Bronchus fibroblast of lung (primary cell): ENCODE measurements around the gene HEATR1.

- RAMPAGE, long total RNA, result no peak
Observed at GRCh38 chr1:236151742-236152140, 9.4 kb downstream of the GPR137B start.

GRCh38 chr1:236206311-236206745 lies 64.0 kb downstream of the GPR137B start:
- RAMPAGE, long total RNA, result no peak

DNA sequence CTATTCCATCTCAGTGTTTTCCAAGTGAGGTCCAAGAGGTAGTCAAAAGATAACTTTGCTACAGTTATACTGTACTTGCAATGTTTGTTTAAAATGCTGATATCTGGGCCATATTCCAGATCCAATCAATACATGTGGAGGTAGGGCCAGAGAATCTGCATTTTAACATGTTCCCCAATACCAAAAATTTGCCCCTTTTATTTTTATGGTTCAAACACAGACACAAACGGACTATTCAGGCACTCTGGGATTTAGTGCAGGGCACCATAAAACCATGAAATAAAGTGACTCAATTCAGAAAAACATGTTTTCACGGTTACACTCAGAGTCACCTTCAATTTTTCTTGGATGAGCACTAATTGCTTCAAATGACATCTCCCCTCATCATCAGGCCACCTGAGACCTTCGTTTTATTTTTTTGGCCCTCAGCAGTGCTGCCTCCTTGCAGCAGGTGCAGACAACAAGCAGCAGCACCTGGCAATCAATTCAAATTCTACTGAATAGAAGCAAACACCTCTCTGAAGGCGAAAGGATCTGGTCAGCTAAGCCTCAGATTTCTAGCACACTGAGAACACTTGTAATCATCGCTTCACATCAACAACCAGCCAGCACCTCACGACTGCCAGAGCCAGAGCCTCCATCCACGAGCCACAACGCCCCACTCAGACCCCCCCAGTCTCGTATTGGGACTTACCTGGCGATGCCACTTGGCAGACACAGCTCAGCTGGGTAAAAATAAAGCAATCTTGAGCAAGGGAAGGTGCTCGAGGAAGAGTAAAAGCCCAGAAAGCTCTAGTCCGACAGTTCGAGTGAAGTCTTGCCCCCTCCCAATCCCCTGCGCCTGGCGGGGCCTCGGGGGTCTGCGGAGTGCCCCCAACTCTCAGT lies 1.1 kb downstream of the ERO1B start:
- RAMPAGE, long total RNA, result no peak

- RAMPAGE, long total RNA, result no peak
Observed at GRCh38 chr1:236517309-236517740, 6.5 kb upstream of the LGALS8 start.

DNA sequence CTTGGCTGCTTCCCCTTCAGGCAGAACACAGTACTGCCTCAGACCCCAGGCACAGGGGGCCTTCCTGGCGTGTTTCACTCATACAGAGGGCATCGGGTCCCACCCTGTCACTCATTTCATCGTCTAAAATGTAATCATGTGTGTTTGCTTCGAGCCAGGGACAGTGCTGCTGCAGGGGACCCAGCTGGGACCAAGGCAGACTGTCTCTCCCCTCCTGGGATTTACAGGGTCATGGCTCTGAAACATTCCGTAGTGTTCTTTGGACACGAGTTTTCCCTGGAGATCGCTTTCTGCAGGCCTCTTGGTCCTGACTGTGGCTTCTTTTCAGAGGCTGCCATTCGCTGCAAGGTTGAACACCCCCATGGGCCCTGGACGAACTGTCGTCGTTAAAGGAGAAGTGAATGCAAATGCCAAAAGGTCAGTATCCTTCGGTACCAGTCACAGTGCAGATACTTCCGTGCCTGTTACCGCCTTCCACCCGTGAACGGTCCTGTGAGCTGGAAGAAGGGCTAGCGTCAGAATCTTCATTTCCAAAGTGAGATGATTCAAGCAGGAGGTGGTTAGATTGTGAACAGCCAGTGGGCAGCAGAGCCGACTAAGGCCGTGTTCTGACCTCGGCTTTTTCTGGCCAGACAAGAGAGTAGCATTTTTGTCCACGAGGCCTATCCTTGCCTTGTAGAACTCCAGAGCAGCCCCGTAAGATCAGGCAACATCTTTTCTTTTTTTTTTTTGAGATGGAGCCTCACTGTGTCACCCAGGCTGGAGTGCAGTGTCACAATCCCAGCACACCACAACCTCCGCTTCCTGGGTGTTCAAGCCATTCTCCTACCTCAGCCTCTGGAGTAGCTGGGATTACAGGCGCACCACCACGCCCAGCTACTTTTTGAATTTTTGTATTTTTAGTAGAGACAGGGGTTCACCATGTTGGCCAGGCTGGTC lies 19.7 kb downstream of the LGALS8 start:
- RAMPAGE, long total RNA, result no peak

DNA sequence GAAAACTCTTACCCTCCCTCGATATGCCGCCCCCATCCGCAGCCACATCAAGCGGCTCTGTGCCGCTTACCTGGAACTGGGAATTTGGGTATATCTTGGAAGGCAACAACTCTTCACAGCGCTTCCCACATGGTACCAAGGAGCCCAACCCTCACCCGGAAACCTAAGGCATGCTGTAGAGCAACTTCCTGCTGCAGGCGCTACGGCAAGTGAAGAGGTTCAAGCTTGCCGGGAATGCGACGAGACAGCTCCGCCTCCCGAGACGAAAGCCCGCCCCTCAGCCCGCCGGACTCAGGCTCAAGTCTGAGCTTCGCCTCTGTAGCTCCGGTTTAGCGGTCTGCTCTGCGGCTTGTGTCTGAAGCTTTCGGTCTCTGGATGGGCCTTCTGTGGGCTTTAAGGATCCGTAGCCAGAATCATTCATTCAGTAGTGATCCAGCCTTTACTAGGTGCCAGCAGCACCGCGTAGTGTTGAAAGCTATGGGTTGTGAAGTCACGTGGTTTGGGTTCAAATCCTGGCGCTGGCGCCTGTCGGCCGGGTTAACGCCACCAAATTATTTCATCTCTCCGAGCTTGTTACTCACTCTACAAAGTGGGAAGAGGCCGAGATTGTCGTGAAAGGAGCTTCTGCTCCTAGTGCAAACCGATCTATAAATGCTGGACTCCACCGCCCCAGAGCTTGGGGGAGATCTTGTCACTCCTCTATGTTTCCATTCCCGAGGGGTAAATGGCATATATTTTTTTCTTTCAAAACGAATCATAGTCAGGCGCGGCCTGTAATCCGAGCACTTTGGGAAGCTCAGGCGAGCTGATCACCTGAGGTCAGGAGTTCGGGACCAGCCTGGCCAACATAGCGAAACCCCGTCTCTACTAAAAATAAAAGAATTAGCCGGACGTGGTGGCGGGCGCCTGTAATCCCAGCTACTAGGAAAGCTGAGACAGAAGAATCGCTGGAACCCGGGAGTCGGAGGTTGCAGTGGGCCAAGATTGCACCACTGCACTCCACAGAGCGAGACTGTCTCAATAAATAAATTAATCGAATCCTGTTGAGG lies at the start of gene HEATR1:
Gene HEATR1, minus strand, starts transcription at position 165 of the 1,049 bp plus-strand sequence.
- RAMPAGE, long total RNA, result start-site peak on the minus strand centred at position 145 of the sequence, 32 bp wide, 194 and 71 reads in 2 replicates

GRCh38 chr1:236688470-236689100 lies 2.3 kb downstream of the ACTN2 start:
- RAMPAGE, long total RNA, result no peak

- RAMPAGE, long total RNA, result no peak
Observed at GRCh38 chr1:236699252-236699809, 13.0 kb downstream of the ACTN2 start.

- RAMPAGE, long total RNA, result no peak
Observed at GRCh38 chr1:236709367-236709703, 23.0 kb downstream of the ACTN2 start.

DNA sequence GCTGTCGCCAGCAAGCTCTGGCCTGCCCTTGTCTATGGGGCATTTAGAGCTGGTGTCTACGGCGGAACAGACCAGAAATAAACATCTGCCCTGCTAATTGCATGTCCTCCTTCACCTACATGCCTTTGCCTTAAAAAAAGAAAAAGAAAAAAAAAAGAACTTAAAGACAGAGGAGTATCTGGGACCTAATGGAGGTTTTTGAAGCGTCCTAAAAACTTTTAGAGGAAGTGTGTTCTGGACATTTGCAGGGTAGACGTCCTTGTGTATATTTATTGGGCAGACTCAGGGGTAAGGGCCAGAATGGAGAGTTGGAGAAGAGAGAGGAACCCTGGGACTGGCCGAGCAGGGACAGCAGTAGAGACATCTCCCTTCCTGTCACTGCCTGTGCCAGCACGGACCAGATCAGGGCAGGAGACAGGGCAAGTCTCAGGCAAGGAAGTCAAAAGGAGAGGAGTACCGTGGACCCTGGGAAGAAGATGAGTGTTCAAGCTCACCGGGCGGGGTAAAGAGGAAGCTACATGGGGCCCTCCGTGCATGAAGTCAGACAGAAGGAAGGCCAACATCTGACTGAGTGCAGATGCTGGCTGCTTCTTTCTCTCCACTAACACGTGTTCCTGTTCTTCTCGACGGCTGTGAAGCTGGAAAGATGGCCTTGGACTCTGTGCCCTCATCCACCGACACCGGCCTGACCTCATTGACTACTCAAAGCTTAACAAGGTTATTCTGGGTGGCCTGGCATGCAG lies 40.9 kb downstream of the ACTN2 start:
- RAMPAGE, long total RNA, result no peak

- RAMPAGE, long total RNA, result no peak
Observed at GRCh38 chr1:236997164-236998400, 6.7 kb downstream of the MT1HL1 start.

DNA sequence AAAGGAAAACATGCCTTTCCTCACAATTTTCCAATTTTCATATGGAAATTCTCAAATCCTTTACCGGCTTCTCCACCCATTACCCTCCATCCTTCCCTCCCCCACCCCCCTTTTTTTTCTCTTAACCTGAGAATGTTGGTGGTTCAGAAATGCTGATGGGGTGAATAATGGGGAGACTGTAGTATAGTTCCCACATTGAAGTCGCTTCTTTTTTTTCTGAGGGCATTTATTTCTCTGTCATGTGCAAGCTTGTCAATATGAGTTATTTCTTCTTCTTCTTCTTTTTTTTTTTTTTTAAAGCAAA lies 2.6 kb downstream of the RYR2 start:
- RAMPAGE, long total RNA, result no peak

DNA sequence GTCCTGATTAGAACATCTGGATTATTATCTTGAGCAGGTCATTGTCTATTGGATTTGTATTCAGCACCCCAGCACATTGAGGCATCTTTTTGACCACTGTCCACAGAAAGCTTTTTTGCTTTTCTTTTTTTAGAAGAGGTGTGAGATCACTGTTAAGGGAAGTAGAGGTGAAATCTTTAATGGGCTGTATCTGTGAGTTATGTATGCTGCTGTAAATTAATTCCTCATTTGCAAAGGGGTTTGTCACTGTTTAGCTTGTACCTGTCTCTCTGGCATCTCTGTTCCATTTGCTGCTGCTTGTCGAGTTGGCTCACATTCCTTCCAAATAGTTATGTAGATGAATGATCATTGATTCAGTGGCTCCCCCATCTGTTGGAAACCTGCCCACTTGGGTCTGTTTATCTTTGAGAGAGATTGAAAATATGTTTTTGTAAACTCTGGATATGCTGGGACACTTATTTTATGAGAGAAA lies 3.2 kb downstream of the RYR2 start:
- RAMPAGE, long total RNA, result no peak

- RAMPAGE, long total RNA, result no peak
Observed at GRCh38 chr1:237441288-237441704, 399.3 kb downstream of the RYR2 start.

GRCh38 chr1:238016718-238017173 lies 126.0 kb upstream of the ZP4 start:
- RAMPAGE, long total RNA, result no peak

- RAMPAGE, long total RNA, result no peak
Observed at GRCh38 chr1:238702839-238703121, 683.6 kb upstream of the CHRM3 start.

DNA sequence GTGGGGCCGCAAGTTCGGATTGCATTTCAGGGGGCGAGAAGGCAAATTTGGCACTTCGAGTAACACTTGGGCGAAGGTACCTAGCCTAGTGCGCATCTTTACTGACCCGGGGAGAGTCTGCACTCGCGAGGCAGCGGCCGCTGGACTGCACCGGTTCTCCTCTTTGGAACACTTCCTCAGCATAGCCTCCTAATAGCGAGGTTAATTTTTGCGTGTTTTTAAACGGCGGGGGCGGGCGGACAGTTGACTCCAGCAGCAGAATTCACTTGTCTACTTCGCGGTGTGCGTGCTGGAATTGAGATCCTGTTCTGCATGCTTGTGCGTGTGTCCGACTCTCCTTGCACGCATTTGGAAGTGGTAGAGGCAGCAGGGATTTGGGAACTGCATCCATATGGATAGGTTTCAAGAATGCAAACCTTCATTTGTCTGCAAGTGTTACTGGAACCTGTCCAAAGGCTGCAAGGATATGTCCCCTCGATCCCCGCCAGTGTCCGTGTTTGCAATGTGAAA lies 1.4 kb downstream of the CHRM3 start:
- RAMPAGE, long total RNA, result no peak

GRCh38 chr1:239714326-239715160 lies 328.2 kb downstream of the CHRM3 start:
- RAMPAGE, long total RNA, result no peak

DNA sequence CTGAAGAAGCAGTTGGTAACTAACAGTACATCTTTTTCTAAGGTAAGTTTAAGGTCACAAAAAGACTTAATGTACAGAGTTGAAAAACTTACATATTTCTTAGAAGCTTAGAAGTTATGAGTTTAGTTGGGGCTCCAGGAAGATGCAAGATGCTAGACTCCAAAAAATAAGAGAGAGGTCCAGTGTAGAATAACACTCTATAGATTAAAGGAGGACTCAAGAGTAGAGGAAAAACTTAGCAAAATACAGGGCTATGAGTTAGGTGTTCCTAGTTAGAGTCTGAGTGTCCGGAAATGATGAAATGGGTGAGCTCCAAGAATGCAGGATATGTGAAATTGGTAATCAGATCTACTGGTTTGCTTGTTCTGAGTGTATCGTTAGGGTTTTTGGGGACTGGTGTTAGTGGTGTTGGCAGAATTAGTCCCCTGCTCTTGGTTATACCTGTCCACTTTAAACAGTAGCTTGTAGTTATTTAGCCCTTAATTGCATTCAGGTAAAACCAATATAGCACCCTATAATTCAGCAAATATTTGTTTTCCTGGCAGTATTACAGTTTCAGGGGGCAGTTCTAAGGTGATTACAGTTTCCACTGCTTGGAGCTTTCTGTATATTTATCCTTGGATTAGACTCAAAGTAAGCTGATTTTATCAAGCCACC lies 332.6 kb downstream of the CHRM3 start:
- RAMPAGE, long total RNA, result no peak

DNA sequence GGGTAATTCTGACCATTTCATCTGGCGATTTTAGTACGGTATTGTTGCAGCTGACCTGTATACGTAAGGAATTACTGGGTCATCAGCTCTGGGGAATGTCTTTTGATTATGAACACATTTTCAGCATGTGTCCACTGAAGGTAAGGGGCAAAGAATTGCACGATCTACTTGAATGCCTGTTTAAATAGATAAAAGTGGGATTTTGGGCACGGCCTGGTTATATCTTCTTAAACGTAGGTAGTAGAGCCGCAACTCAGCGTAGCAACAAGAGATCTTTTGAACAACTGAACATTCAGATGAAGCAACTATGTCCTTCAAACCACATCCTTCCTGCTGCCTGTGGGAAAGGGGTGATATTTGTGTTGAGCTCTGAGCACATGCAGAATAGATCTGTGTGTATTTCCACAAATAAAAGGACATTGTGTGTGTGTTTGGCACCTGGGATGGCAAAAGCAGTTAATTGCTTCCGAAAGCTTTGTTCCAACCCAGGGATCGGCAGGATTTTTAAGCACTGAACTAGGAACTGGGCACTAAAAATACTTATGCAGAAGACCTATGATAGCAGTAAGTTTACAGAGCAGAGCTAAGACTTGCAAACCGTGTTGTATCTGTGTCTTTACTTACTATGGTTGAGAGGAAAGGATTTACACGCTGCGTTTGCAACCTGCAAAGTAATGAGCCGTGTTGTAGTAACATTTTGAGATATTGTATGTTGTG lies 333.3 kb downstream of the CHRM3 start:
- RAMPAGE, long total RNA, result no peak